Sciatic nerve (tissue), 1 donor: ENCODE measurements around a stretch of chr14.

DNA sequence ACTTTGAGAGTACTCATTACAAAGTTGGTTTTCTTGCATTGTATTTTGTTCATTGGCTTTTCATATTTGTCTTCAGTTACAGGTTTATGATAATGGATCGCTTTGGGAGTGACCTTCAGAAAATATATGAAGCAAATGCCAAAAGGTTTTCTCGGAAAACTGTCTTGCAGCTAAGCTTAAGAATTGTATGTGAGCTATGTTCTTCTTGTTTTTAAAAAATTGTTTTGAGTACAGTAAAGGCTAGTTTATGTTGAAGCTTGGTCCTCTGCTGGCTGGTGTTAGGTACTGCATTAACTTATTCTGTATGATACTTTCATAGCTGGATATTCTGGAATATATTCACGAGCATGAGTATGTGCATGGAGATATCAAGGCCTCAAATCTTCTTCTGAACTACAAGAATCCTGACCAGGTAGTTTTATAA is 55.6 kb downstream of the VRK1 start:
- PRO-cap = no peak

DNA sequence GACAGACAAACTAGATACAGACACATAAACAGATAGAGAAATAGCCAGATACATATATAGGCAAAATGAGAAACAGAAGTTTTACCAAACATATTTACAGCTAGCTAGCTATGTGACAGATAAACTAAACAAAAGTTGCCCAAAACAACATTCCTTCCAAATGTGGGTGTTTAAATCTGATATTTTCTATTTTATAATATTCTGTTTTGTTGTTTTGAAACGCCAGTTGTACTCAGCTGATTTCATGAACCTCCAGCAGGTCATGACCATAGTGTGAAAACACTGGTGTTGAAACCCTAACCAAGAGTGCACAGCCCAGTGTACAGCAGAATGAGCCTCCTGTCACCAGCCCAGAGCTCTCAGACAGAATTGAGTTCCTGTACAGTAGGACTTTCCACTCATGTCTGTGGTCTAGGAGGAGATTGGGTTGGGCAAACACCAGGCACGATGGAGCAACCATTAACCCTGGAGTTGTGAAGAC is 908.7 kb downstream of the VRK1 start:
- PRO-cap = no peak

DNA sequence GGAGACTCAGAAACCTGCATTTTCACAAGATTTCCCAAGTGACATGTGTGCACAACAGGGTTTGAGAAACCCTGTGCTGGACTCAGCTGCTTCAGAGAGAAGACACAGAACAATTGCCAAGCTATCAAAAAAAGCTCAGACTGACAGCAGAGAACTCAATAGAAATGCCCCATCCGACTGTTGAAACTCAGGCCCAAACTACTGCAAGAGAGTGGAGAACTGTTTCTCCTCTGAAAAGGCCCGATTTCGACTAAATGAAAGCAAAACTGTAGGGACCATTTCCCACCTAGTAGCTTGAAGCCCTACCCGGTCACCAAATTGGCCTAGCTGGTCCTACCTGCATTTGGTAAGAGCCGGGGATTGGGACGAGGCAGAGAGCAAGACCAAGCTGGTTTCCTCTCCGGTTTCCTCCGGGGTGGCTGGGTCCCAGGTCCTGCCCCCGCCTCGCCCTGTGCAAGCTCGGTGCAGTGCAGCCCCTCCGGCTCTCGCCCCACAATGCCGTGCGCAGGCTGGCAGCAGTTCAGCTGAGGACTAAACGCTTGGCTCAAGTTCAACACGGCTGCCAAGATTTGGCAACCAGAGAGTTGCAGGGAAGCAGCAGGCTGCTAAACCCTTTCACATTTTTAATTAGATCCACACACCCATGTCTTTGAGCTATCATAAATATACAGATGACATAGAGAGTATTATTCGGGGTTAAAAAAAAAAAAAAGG is 1180.6 kb downstream of the VRK1 start:
- PRO-cap = bidirectional peak, plus-strand start at position 556 of the sequence, minus-strand start at position 497 of the sequence

DNA sequence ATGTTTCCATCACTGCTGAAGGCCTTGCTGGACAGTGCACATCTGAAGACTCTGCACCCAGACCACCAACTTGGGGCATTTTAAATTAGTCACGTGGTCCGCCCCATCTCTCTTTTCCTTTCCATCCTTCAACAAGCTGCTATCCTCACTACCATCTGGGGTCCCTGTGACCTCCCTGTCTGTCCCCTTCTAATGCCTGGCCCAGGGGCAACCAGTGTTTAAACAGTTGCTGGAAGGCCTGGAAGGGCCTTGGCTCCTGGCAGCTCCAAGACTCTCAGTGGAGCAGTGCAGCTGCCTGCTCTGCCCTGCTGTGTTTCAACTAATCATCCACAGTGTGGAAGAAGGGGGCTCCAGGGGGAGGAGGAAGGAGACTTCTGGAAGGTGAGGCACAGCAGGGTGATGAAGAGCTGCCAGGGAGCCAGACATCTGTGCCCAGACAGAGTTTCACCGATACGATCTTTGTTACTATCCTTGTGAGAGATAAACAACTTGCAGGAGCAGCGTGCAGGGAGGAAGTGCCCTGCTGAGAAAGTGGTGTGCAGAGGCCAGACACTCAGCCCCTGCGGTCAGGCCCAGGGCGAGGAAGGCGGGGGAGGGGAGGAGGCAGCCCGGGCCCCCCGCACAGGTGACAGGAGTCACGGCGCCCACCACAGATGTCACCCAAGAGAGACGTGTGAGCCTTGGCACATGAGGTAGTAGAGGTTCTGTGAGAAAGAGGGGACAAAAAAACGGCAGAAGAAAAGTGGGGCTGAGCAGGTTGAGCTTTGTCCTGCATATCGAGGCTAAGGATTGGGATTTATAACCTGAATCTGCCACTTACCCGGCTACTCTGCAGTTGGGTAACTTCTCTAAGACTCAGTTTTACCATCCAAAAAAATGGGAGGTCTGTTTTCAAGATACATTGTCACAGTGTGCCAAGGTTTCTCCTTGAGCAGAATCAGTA is 1061.8 kb downstream of the BCL11B start:
- PRO-cap = no peak

- PRO-cap = no peak
Measured at GRCh38 chr14:98483565-98483785, 788.5 kb downstream of the BCL11B start.

GRCh38 chr14:98818097-98818413 is 453.9 kb downstream of the BCL11B start:
- PRO-cap = no peak

DNA sequence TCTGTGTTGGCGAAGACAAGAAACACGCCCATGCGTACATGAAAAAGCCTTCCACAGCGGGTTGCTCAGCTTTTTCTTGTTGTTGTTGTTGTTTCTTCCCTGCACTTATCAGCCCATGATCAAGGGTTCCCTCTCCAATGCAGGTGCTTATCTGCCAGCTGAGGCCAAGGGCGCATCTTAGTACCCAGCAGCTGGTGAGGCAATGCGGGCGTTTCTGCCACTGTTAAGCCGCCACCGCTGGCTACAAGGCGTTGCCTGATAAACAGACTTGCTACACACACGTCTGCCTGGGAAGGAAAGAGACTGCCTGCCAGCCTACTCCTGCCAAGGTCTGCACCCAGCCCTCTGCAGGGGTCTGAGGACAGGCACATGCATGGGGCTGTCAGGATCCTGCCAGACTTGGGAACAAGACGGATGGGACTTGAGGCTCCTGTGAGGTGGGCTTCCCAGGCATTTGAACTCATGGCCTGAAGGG is 345.8 kb downstream of the BCL11B start:
- PRO-cap = no peak

GRCh38 chr14:99035744-99036427 is 236.1 kb downstream of the BCL11B start:
- PRO-cap = bidirectional peak, plus-strand start at chr14:99036145, minus-strand start at chr14:99036047

DNA sequence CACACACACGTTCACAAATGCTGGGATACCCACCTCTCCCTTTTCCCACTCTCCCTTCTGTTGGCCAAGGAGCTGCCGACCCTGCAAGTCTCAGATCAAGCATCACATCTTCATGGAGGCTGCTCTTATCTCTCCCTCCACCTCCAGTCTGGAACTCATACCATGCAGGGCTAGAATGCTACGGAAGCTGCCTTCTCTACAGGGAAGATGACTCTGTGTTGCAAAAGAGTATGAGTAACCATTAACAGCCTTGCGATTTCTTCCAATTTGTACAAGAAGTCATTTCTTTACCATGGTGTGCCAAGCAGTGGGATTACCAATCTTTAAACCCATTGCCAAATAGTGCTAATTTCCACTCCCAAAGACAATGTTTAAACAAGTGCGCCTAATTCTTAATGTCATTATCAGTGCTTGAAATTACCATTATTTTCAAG is 196.0 kb downstream of the BCL11B start:
- PRO-cap = no peak

DNA sequence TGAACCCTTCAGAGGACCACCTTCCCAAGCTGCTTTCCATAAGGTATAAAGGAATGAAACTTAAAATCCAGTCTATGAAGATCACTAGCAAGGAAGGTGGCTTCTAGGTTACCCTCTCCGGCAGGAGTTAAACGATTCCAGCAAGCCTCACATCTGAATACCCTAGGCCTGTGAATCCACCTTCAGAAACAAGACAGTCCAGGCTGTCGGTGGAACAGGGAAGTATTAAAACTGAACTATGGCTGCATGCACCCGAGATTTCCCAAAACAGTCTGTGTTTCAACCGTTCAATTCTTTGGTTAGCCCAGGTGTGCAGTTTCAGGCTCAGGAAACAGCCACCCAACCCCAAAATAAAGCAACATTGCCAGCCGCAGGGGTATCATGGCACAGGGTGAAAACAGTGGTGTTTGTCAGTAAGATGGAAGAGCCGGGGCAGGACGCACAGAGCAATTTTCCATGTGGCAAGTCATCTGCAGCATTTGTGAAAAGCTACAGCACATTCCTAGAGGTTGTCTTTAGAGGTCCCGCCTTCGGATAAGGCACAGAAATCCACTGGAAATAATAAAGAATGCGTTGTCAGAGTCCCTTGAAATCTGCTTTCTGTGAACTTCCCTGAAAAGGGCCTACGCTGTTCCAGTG is 85.0 kb downstream of the BCL11B start:
- PRO-cap = no peak

DNA sequence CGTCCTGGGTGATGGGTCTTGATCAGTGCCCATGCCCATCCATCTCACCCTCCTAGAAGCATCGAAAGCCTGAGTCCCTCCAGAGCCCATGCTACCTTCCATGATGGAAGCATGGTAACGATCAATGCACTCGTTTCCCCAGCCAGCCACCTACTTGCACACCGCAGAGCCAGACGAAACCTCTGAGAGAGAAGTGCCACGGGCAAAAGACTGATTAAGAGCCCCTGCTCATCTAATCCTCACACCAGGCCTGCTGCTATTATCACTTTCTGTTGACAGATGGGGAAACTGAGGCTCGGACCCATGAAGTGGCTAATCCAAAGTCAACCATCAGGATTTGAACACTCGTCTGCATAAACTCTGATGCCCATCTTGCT is 15.9 kb downstream of the BCL11B start:
- PRO-cap = no peak

DNA sequence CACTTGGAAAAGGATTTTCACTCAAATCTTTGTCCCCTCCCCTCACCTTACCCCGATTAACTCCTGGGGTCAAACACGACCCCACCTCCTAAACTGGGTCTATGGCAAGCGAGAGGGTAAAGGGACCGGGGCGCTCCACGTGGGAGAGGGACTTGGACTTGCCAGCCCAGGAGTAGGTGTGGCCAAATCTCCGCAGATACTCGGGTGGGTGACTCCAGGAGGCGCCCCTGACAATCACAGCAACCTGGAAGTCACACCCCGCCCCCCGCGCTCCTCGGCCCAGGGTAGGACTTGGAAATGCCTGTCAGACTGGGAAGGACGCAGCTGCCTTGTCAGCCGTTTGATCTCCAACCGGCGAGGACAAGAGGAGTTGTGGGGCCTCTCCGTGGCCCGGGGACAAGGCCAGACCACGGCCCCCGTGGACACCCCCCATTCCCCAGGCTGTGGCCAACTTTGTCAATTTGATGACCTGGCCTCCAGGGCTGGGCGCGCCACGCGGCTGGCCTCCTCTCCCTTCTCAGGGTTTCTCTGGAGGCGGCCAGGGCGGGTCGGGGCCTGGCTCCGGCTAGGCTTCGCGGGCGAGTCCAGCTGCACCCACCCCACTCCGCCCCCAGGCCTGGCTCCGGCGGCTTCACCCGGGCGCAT is 1.1 kb upstream of the BCL11B start:
- PRO-cap = no peak

DNA sequence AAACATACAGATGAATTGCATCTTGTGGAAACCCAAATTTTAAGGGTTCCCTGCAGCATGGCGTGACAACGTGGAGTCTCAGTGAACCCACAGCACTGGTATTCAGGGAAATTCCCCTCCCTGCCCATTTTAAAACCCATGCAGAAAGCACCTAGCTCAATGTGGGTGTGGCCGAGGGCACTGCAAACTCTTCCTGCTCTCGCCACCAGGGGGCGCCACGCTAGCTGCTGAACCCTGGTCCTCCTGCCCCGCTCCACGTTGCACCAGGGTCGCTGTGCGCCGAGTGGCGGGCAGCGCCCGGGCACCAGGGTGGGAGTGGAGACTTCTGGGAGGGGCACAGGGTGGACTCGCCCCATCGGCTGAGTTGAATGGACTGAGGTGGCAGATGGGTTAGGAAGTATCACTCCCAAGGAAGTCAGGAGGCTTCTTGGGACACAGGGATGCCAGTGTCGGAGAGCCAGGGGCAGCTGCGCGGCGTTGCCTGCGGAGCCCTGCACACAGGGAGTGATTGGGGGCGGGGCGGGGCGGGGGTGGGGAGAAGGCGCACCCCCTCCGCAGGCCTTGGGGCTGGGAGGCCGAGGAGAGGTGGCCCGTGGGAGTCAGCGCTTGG is 48.1 kb upstream of the BCL11B start:
- PRO-cap = no peak

- PRO-cap = no peak
Measured at GRCh38 chr14:99501606-99502188, 20.5 kb downstream of the CCNK start.

DNA sequence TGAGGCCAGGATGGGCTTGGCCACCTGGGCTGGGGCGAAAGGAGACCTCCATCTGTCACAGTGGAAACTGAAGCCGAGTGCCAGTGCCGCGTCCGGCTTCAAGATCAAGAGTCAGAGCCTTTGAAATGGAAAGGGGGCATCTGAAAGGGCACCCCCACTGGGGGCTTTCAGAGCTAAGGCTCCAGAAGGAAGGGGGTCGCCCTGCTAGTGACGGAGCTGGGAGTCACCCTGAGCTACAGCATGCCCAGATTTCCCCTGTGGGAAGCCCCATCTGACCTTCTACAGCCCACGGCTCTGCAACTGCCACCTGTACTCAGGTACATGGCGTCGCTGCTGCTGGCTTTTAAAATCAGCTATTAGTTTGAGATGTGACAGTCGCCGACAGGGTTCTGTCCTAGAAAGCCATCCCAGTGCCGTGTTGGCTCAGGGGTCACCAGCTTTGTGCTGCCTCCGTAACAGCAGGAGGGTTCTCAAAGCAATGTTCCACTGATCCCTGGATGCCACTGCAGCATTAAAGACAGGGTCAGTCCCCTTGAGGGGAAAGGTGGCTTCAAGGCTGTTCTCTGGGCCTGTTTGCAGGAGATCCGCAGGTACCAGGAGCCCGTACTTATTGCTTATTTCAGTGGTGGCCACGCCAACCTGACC is 31.5 kb downstream of the CCNK start:
- PRO-cap = no peak

DNA sequence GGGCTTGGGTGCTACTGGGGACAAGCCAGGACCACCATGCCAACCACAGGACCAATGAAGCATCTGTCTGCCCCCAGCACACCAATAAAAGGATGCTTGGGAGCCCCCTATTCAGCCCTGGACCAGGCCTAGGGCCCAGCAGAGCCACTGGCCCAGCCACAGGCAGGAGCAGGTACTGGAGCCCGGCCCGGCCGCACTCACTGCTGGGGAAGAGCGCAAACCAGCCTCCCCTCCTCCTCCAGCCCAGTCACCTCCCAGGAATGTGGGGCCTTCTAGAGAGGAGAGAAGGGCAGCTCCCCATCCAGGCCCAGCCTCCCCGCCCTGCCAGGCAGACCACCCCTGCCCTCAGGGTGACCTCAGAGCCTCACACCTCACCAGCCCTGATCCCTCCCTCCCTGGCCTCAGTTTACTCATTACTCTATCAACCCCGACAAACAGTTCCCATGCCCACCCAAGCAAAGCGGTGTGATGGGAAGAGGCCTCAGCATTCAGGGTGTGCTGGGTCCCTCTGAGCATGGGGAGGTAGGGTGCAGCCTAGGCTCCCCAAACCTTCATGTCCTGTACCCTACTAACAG is 56.2 kb downstream of the CCNK start:
- PRO-cap = no peak

- PRO-cap = no peak
Measured at GRCh38 chr14:99564335-99565029, 39.5 kb downstream of the CCDC85C start.

DNA sequence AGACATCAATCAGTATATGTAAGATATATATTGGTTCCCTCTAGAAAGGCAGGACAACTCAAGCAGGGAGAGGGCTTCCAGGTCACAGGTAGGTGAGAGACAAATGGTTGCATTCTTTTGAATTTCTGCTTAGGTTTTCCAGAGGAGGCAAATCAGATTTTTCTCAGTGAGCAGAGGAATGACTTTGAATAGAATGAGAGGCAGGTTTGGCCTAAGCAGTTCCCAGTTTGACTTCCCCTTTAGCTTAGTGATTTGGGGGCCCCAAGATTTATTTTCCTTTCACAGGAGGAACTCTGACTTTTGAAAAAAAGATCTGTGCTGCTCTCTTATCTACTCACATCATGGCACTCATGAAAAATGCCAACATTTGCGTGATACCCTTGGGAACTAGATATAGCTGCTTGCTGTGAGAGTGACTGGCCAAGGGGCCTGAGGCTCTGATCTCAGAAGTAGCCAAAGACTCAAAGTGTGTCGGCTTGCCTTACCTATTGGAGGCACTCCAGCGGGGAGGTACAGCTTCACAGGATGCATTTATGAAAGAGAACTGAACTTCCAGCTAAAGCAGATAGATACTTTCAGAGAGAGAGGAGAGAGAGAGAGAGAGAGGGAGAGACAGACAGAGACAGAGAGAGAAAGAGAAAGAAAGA is 57.9 kb upstream of the EVL start:
- PRO-cap = no peak

DNA sequence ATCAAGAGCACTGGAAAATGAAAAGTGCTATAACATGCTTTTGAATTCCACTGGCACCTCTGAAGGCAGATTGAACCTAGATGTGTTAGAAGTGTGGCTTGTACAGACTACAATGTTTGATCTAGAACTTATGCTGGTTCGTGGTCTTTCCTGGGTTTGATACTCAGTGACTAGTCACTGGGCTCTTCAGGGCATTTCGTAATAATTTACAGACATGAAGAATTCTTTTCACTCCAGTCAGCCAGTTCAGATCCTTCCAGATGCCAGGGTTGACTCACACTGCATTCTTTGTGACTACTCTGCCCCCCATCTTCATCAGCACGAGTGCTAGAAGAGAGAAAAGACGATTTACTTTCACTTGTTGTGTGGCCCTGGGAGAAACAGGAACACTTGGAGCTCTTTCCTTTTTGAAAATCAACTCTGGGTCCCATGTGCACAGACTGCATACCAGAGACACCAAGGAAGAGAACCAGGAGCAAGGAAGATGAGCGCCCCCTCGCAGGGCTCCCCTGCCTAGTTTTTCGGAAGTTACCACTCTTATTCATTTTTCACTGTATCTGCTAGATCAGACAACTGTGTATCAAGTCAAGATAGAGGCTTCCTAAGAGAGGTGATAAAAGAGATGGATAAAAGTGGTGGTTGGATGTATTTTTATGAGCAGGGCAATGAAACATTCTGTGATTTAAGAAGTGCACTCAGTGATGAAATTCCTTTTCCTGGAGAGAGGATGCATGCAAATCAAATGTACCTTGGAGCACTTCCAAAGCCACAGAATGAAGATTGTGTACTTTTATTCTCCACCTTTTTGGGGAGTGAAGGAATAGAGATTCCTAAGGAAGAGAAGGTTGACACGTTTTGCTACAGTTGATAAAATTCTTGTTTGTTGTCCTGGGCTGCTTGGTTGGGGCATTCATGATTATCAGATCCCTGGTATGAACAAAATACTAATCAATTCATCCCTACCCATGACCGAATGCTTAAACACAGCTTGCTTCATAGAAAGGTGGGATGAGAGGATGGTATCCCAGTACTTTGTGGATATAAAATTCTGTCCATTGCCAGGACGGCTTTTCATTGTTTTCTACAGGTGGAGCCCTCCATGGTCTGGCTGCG is 33.4 kb upstream of the EVL start:
- PRO-cap = unidirectional peak, plus-strand start at position 357 of the sequence

- PRO-cap = no peak
Measured at GRCh38 chr14:100066948-100067444, 1.8 kb downstream of the EVL start.